ENCODE measurements around the genes SF3A1 and RNF215.

DNA sequence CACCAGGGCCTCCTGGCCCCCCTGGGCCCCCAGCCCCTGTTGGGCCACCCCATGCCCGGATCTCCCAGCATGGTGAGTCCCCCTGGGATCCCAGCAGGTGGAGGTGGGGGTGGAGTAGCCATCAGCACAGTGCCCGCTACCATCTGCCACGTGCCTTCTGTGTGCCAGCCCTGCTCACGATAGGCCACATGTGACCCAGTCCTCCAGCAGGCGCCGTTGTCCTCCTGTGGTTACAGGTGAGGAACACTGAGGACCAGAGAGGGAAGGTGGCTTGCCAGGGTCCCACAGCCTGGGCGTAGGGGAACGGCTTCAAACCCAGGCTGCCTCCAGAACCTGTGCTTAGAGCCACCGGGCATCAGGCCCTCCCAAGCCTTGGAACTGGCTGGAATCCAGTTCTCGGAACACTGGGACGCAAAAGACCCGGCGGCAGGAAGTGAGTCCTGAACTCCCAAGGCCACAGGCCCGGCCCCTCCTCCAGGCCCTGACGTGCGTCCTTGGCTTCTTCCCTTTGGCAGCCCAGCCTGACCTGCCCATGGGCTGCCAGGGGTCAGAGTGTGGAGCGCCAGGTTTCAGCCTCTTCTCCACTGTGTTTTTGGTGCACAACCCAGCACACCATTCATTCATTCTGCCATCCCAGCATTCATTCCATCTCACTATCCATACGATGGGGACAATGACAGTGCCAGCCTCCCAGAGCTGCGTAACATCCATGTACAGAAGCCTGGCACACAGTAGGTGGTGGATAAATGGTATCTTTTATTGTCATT is 26.8 kb downstream of the EMID1 start:
- RRBS: 60% methylated on average over 4 of the region's 19 CpGs

DNA sequence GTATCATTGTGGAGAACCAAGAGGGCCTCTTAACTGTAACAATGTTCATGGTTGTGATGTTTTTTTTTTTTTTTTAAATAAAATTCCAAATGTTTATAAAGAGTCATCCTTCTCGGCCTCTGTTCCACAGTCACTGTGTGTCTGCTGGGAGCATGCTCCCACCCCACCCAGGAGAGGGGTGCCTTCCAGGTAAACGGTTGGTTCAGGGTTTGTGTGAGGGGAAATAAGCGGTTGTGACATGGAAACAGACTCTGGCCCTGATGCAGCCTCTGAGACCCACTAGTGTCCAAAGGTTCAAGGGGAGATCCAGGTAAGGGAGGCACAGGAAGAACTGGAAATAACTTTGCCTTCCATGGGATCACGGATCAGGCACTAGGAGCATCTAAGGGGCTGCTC is 6.0 kb upstream of the GAS2L1 start:
- RRBS: no CpG with 5 or more reads among the region's 4 CpGs

DNA sequence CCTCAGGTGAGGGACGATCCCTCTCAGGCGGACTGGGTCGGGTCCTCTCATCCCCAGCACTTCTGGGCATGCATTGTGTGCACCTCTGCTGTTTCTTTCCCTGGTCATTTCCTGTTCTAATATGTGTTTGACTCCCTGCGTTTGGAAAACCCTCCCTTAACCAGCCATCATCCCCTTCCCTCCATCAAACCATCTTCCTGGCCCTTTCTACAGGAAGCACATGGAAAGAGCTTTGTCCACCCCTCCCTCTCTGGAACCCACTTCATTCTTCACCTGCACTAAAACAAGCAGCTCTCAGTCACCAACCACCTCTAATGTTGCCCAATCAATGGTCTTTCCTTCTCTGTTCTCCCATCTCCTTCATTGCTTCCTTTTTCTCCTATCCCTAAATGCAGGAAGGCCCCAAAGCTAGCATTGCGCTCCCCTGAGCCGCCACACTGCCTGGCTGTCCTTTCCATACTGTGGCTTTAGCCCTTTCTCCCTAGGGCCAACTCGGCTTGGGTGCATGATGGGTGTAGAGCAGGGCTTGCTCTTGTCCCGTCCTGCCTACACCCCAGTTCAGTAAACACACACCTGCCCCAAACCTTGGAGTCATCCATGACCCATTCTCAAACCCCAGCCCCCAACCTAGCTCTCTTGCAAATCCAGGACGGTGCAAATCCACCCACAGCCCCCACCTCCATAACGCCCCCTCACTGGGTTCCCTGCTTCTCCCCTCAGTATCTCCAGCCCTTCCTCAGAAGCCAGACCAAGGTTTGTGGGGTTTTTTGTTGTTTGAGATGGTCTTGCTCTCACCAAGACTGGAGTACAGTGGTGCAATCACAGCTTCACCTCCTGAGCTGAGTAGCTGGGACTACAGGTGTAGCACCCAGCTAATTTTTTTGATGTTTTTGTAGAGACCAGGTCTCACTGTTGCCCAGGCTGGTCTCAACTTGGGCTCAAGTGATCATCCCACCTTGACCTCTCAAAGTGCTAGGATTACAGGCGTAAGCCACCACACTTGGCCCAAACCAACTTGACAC is 5.3 kb upstream of the GAS2L1 start:
- RRBS: no CpG with 5 or more reads among the region's 11 CpGs

DNA sequence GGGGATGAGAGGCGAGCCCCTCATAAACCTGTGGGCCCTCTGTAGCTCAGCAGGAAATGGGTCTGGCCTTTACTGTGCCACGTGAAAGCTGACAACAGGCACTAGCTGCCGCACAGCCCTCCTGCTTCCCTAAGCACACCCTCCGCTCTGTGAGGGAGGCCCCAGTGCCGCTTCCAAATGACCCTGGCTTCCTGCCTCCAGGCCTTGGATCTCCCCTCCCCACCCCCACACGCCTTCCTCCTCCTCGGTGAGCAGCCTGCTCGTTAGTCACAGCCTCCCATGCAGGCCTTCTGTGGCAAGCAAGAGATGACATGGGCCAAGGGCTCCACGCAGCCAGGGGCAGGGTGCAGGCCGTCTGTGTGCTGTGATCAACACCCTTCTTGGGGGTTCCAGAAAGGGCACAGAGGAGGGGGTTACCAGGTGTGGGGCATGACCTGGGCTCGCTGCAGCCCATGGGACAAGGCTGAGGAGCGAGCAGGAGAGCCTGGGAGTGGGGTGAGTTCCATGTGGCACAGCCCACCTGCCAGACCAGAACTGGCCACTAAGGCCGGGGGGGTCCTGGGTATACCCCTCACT is 15.3 kb upstream of the RASL10A start:
- RRBS: no CpG with 5 or more reads among the region's 13 CpGs

DNA sequence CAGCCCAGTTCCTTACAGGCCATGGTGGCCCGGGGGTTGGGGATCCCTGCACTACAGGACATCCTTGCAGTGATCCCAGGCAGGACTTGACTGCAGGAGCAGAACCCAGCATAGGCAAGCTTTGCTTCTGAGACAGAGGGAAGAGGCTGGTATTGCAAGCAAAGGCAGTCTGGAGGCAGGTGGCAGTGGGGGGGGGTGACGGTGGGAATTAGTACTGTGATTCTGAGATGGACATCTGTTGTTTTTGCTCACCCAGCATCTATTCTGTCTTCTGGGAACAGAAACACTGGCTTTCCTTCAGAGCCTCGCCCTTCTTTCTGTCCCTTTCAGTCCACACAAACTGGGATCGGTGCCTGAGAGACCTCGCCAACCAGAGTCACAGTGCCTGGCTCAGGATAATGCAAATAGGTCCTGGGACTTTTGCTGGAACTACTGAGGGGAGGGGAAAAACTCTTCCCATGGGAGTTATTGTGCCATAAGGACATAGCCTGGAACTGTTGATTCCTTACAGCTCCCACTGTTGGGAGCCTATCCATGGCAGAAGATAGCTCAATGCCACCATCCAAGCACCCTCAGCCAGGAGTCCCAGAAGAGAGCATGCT is 31.2 kb upstream of the RASL10A start:
- RRBS: no CpG with 5 or more reads among the region's 5 CpGs

GRCh38 chr22:29700479-29700941 is 19.3 kb upstream of the CABP7 start:
- RRBS: no CpG with 5 or more reads among the region's 14 CpGs

GRCh38 chr22:29824725-29825245 is 13.3 kb downstream of the ASCC2 start:
- RRBS: no CpG with 5 or more reads among the region's 15 CpGs

DNA sequence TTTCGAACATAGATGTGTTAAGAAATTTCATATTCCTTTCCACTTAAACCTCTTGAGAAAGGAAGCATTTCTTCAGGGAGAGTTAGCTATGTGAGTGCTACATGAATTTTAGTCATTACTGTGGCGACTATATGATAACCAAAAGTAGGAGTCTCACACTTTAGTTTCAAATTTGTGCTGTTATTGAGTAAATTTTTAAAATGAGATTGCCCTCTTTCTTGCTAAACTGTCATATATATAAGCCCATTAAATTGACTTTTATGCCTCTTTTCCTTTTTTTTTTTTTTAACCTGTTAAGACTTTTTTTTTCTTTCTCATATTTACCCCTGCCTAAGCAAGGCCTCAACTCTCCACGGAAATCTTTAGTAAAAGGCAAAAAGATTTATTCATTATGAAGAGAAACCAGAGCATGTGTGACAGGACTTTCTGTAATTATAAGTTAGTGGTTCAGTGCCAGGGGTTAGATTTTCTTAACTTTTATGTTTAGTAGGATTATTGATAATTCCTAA is 27.5 kb downstream of the MTMR3 start:
- RRBS: no CpG with 5 or more reads among the region's 3 CpGs

DNA sequence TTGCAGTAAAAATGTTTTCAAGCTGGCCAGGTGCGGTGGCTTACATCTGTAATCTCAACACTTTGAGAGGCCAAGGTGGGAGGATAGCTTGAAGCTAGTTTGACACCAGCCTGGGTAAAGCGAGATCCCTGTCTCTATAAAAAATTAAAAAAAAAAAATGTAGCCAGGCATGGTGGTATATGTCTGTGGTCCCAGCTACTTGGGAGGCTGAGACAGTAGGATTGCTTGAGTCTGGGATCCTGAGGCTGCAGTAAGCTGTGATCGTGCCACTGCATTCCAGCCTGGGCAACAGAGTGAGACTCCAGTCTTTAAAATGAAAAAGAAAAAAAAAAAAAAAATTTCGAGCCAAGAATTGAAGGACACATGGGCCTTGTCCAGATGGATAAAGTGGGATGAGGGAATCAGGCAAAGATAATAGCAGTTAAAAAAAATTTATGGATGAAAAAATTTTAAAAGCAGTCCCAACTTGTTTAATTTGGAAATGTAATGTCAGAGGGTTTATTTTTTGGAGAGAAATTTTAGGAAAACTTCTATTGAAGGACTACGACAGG is 62.5 kb downstream of the MTMR3 start:
- RRBS: no CpG with 5 or more reads among the region's 5 CpGs

GRCh38 chr22:30196701-30197296 is 49.8 kb downstream of the LIF start:
- RRBS: no CpG with 5 or more reads among the region's 2 CpGs

DNA sequence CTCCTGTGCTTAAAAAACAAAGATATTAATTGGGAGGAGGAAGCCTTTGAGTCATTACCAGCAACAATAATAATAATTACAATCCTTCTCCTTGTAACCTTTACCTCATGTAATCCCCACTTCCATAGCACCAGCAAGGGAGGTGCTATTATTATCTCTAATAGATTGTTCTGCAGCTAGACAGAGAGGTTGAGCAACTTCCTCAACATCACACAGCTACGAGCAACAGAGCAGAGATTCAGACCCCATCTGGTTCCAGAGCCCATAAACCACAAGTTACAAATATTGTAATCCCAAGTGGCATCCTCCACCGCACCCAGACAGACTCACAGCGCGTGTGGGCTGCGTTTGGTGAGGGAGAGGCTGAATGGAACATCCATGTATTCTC is 33.7 kb downstream of the LIF start:
- RRBS: no CpG with 5 or more reads among the region's 5 CpGs

DNA sequence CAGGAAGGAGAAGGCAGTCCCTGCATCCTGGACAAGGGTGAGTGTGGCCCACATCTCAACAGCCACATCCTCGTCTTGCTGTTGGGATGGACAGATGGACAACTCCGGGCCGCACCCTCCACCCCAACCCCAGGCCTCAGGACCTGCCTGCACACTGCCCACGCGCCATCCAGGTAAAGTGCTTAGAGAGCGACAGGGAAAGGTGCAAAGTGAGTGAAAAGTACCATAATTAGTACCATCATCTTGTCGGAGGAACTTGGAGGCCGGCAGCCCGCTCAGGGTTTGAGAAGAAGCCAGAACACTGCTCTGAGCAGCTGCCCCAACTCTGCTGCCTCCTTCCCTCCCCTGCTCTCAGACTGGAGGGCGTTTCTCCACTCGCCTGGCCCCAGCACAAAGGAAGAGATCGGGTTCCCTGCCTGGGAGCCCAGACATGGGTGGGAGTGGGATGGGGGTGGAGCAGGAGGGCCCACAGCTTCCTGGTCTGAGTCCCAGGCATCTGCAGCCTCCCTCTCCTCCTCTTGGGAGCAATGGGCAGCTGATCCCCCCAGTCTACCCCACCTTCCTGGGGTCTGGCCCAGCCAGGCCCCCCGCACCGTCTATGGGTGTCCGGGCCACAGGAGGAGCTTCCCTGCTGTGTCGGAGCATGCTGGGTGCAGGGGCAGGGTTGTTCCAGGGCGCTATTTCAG is 5.0 kb downstream of the LIF start:
- RRBS: no CpG with 5 or more reads among the region's 17 CpGs

GRCh38 chr22:30261019-30261927 is 5.4 kb downstream of the OSM start:
- RRBS: no CpG with 5 or more reads among the region's 14 CpGs

DNA sequence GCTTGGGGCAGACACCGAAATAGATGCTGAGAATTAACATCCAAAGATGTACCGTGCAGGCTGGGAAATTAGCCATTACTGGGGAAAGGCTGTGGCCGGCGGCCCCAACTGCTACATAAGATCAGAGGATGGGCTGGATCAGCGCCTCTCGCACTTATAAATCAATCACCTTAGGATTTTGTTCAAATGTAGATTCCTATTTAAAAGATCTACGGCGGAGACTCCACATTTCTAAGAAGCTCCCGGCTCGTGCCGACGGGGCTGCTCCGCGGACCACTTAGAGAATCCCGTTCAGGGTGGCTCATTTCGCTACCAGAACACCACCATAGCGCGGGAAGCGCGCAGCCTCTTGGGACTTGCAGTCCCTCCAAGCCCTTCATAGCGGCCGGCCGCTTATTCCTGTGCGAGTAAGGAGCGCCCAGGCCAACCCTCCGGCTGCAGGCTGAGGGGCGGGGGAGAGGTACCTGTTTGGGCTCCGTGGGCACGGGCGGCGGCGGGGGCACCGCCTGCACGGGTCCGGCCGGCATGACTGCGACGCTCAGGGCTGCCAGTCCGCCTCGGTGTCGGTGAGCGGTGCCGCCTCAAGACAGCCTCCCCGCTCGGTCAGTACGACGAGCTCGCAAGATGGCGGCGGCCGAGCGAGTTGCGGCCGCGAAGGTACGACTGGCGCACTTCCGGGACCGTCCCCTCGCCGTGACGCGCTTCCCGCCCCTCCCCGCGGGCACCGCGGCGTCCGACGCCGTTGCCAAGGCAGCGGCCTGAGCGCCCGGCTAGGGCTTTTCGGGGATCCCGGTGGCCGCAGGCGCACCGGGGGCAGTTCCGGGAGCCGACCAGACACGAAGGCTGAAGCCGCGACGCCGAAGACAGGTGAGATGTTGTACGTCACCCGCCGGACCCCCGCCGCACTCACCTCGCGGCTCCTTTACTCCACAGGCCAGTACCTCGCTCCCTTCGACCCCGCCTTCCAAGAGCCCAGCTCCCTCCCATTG is at the start of gene SF3A1:
SF3A1 (minus strand) TSS at position 629 of the 989 bp plus-strand sequence.
- RRBS: 1% methylated on average over 26 of the region's 97 CpGs

GRCh38 chr22:30372932-30373342 is 14.3 kb downstream of the RNF215 start:
- RRBS: no CpG with 5 or more reads among the region's 8 CpGs

GRCh38 chr22:30386536-30387825 is at the start of gene RNF215:
Gene RNF215 (minus strand): TSS chr22:30387411.
- RRBS: 1% methylated on average over 22 of the region's 105 CpGs

DNA sequence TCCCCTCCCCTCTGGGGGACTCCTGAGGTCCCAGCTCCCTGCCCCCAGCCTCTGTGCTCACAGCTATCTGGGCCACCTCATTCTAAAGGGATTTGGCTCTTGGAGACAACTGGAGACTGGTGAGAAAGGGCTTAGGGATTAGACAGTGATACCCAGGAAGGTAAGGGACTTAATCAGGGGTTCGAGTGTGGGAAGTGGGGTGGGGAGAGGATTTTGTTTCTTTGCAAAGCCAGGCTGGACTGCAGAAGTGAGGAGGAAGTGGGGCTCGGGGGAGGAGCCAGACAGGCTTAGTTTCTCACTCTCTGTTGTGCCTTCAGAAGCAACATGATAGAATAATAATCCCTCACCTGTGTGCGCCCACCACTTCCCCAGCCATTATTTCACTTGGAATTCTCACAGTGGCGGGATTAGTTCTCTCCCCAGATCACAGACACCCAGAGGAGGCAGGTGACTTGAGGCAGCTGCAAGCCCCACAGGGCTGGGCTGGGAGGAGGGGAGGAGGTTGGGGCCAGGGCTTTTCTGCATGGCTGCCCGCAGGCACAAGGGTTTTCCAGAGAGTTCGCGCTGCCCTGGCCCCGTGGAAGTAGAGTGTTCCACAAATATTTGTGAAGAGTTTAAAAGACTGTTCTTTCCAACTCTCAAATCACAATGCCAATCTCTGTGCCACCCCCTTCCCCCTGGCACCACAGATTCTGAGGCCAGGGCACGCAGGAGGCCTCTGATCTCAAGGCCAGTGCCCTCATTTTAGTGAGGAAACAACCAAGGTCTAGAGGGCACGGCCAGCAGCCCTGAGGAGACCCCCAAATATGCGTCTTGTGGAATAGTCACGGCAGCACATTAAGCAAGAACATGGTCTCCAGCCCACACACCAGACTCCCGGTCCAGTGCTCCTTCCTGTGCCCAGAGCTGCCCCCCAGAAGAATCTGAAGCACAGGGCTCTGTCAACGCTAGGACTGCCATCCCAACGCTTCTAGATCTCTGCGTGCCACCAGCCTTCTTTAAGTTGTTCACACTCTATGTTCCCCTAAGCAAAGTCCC is 3.9 kb upstream of the SEC14L2 start:
- RRBS: no CpG with 5 or more reads among the region's 16 CpGs

DNA sequence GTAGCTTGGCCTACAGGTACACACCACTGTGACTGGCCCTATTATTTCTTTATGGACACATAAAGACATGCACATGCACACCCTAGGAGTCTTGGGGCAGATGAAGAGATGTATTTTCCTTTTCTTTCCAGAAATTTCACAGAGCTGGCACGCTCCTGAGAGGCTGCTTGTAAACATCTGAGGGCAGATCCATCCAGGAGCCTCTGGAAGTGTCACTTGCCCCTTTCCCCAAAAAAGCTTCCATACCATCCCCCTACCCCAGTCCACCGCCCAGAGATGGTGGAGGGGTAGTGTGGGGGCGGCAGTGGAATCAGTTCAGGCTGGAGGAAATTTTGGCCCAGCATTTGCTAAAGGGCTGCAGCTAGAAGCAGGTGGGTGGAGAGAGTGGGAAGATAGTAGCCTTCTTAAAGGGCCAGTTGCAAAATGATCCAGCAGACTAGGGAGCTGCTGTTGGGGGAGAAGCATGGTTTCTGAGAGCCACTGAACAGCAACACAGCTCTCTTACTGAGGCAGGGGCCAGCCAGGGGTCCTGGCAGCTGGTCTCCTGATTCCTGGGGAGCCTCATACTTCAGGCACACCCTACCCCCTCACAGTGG is 5.1 kb downstream of the SEC14L2 start:
- RRBS: no CpG with 5 or more reads among the region's 3 CpGs

- RRBS: 0% methylated on average over 2 of the region's 41 CpGs
Measured at GRCh38 chr22:30425966-30426845, 638 bp downstream of the MTFP1 start.

DNA sequence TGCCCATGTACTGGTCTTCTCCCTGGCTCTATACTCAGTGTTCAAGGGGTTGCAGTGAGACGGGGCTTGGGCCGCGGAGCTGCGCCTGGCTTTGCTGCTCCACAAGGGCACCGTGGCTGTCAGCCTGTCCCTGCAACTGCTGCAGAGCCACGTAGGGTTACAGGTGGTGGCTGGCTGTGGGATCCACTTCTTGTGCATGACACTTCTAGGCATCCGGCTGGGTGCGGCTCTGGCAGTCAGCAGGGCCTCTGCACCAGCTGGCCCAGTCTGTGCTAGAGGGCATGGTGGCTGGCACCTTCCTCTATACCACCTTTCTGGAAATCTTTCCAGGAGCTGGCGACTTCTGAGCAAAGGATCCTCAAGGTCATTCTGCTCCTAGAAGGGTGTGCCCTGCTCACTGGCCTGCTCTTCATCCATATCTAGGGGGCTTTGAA is 14.3 kb downstream of the MTFP1 start:
- RRBS: no CpG with 5 or more reads among the region's 9 CpGs